Neural progenitor cell (in vitro differentiated cells): Measurements from ENCODE around the genes CCSAP and COG2.

GRCh38 chr1:229229016-229229420 lies 41.9 kb upstream of the RAB4A start:
- RAMPAGE, long total RNA, result no peak

GRCh38 chr1:229274766-229275528 lies 4.0 kb downstream of the RAB4A start:
- RAMPAGE, long total RNA, result no peak

DNA sequence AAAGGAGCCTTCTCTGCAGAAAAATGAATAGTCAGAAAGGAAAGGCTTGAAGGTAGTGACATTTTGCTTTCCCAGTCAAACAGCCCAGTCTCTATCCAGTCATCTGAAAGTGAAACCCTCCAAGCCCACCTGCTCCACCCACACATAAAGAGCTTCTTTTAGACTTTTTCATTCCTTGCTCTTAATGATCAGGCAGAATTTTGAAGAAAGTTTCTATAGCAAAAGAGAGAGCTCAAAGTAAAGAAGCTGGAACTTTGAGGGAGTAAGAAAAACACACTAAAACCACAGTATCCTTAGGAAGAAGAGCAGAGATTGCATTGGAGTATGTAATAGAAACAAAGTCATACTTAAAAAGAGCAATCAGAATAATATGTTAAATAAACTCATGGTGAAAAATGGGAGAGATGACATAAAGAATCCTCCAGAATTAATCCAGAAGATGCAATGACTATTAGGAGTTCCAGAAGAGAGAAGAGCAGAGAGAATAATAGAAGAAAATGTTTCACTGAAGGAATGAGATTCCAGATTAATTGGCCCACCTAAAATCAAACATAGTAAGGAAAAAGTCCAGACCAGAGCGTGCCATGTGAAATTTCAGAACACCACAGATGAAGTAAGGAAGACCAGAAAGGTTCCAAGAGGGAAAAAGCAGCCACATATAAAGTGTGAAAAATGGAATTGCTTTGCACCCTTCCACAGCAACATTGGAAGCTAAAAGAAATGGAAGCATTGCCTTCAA lies 19.7 kb downstream of the RAB4A start:
- RAMPAGE, long total RNA, result no peak

- RAMPAGE, long total RNA, result no peak
Measured at GRCh38 chr1:229299747-229301068, 29.3 kb downstream of the RAB4A start.

DNA sequence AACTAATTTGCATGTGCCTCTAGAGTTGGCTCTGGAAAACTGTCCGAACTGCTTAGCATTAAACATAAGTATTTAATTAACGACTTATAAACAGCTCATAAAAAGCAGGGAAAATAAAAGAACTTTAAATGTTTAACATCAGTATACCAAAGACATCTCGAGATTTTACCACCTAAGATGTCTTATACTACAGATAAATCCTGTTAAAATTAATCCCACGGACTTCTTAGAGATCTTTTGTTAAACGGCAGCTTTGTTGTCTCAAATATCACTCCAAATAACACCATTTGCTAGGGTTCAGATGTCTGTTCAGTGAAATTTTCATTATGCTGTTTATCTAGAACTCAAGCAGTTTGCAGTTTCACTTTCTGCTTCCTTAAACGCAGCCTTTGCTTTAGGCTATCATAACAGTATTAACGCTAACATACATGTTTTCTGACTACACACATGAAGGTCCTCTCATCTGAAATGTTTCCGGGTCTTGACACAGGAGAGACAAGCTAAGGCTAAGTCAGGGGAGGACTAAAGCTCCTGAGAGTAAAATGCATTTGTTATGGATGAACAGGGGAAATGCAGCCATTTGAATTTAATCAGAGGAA lies 17.1 kb downstream of the CCSAP start:
- RAMPAGE, long total RNA, result no peak

DNA sequence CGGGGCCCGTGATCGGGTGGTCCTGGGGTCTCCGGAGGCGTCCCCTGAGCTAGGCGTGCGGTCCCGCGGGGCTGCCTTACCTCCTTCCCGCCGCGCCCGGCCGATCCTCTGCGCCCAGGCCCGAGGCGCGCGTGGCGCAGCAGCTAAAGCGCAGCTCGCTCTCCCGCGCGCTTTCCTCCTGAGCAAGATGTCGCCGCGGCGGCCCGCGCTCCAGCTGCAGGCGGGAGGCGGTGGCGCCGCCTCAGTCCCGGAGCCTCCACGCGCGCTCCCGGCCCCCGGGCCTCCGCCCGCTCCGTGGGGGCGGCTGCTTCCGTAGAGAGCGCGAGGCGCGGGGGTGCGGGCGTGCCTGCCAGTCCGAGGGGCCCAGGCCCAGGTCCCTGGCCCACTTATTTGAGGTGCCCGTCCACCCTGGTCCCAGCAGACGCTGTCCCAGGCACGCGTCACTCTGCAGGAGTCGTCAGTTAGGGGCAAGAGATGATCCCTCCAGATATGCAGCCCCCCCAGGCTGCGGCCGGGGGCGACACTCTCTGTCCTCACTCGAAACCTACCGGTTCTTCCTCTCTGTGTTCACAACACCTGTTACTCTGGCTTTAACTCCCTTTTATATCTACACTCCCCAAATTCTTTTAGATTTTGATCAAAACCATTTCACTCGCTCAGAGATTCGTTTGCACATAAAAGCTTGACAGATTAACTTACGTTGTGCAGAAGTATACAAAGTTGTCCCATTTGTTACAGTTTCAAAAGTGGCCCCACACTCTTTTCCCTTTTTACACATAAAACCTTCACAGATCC lies at the start of gene CCSAP:
Gene CCSAP (minus strand): TSS at position 216 of the 795 bp plus-strand sequence.
- RAMPAGE, long total RNA, result no peak

- RAMPAGE, long total RNA, result no peak
Measured at GRCh38 chr1:229624752-229624956, 1.3 kb downstream of the TAF5L start.

GRCh38 chr1:229999047-229999604 lies 67.9 kb upstream of the GALNT2 start:
- RAMPAGE, long total RNA, result no peak

DNA sequence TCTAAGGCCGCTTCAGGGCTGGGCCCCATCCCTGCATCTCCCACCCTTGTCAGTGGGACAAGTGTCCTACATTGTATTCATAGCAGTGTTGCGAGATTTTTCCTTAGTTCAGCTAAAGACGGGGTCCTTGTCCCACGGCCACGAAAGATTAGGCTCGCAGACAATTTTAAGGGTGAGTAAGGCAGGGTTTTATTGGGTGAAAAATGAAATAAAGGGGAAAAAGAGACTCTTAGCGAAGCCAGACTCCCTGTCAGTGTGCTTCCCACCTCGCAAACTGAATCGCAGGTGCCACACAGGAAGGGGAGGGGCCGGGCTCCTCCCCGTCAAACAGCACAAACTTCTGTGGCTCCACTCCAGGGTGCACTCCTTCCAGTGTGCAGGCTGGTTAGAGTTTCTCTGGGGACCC lies 37.9 kb upstream of the GALNT2 start:
- RAMPAGE, long total RNA, result no peak

DNA sequence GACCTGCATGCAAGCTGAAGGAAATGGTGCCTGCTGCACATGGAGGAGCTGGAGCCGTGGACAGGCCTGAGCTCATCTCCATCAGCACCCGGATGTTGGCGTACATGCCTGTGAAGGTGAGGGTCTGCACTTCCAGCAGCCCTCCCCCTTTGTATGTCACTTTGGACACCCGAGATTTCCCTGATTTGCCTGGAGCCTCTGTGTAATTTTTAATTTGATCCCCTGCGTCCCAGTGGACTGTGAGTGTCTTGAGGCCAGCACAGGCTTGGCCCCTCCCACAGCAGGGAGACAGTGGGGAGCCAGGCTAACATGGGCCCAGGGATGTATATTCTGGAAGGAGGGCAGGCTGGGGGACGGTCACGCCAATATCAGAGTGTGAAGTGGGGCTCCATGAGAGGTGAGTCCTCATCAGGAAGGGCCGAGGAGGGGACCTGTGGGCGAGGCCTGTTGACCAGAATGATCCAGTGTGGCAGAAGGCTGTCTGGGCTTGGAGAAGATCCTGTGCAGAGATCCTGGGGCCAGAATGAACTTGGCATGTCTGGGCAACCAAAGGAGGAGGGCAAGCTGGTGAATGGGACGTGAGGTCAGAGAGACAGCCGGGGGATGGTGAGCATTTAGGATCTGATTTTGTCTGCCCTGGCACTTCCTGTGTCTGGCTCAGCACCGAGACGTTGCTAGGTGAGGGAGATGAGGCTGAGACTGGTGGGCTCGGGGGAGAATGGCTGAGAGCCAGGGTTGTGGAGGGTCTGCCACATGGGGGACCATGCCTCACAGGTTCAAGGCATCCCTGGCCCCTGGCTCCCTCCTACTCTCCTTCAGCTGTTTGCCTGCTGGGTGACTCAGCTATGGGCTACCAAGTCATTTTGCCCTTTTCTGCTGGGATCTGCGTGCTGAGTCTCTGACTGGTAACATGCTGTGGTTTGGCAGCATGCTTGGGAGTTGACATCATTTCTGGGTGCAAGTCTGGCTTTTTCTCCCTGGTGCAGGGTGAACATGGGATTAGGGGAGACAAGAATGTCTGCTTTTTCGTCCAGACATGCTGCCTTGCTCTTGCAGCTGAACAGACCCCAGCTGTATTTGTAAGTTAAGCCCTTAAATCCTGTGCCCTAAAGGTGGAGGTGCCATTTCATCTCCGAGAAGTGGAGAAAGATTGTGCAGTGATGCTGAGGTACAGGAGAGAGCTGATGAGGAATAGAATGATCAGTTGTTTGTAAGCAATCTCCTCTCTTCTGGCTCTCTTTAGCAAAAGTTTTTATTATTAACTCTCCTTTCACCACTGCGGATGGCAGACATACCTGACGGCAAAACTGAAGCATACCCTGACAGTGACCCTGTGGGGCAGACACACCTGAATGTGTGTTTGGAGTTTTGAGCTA lies 17.3 kb downstream of the GALNT2 start:
- RAMPAGE, long total RNA, result no peak

- RAMPAGE, long total RNA, result no peak
Measured at GRCh38 chr1:230089784-230090642, 23.0 kb downstream of the GALNT2 start.

DNA sequence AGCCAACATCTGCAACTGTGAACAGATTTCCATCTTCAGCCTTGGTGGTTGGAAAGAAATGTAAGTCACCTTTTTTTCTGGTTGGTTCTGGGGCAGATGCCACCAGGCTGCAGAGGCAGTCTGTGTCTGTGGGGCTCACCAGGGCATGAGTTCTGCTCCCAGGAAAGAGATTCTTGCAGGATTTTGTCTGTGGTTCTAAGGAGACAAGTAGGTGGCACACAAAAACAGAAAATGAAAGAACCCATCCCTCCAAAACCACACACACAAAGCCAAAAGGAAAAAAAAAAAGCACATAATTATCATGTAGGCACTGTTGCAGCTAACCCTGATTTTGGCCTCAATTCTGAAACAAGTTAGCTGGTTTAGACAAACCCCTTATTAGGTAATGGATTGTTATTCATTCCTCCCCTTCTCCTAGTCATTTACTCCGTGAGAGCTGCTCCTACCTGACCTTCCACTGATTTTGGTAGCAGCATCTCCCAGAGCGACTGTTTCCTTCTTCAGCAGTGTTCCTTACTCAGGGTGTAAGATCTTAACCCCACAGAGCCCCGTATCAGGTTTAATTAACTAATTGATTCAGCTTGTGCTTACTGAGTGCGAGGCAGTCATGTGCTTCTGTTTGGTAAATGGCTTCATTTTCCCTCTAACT lies 36.5 kb downstream of the GALNT2 start:
- RAMPAGE, long total RNA, result no peak

- RAMPAGE, long total RNA, result no peak
Measured at GRCh38 chr1:230112800-230113160, 45.7 kb downstream of the GALNT2 start.

GRCh38 chr1:230186971-230187248 lies 119.9 kb downstream of the GALNT2 start:
- RAMPAGE, long total RNA, result no peak

DNA sequence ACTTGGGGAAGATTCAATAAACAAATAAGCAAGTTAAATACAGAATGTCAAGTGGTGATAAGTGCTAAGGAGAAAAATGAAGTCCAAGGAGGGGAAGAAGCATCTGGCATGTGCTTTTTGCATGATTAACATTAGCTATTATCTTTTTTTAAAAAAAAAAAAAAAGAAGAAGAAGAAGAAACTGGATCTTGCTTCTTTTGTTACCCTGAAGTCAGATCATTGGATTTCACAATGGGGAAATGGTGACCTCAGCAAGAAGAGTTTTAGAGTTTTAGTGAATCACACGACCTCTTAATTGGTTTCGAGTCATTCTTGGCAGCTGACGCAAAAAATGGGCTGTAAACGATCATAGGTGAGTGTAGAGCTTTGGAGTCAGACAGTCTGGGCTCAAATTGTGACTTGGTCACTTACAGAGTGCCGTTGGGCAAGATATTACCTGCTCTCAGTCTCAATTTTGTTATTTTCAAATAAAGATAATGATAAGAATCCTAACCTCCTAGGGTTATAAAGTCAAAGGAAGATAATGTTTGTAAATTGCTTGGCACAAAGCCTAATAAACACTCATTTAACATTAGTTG lies 33.3 kb upstream of the PGBD5 start:
- RAMPAGE, long total RNA, result no peak

DNA sequence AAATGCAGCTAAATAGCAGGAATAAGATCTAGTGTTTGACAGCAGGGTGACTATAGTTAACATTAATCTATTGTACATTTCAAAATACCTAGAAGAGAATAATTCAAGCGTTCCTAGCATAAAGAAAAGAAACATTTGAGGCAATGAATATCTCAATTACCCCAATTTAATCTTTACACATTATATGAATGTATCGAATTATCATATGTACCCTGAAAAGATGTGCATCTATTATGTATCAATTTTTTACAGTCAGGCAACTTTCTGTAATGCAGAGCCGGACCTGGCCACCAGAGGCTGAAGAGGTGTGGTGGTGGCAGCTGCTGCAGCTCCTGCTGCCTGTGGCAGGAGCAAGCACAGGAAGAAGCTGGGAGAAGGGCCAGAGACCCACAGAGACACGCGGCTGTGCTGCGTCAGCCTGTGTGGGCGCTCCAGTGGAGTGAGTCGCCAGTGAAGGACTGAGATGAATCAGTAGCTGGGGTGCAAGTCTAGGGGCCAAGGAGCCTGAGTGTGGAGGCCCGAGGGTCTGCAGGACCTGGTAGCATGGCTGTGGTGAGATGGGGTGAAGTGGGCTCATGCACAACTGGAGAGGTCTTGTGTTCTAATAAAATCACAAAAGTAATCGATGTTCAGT lies 74.3 kb upstream of the COG2 start:
- RAMPAGE, long total RNA, result no peak

- RAMPAGE, long total RNA, result no peak
Measured at GRCh38 chr1:230642142-230643209, at the start of gene COG2. Gene COG2, plus strand, starts transcription at chr1:230642481.

DNA sequence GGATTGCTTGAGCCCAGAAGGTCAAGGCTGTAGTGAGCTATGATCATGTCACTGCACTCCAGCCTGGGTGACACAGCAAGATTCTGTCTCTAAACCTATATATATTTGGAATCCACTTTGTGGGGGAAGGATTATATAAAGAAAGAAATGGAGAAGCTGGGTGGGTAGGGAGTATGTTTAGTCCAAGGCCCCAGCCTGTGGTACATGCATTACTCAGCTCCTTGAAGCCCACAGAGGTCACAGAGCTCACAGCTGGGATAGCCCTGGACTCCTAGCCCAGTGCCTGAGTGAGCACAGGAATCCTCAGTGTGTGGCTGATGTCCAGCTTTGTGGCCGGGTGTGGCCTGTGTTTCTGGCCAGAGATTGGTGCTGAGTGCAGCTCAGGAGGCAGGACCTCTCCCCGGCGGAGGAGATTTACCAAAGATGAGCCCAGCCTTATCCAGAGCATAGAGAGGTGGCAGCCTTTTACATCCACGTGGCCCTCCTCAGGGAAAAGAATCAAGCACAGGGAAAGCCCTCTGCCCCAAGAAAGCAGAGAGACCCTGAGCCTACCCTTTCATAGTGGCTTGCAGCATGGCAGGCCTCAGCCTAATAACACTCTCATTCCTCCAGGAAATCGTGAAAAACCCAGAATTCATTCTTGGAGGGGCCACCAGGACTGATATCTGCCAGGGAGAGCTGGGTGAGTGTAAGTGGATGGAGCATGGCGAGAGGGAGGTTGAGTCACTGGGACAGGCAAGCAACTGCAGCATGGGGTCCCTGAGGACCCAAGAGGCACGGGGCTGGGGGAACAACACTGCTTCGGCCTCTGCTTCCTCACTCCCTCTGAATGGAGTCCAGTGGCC lies 7.8 kb downstream of the CAPN9 start:
- RAMPAGE, long total RNA, result no peak

GRCh38 chr1:230863425-230864019 lies 4.8 kb downstream of the C1orf198 start:
- RAMPAGE, long total RNA, result no peak

GRCh38 chr1:231019476-231020002 lies 20.5 kb downstream of the FAM89A start:
- RAMPAGE, long total RNA, result no peak